SJCRH30 (cell line): ENCODE measurements around a stretch of chr4.

- RAMPAGE, long total RNA: no peak
Observed at GRCh38 chr4:153205633-153206387, 1.6 kb downstream of the TRIM2 start.

DNA sequence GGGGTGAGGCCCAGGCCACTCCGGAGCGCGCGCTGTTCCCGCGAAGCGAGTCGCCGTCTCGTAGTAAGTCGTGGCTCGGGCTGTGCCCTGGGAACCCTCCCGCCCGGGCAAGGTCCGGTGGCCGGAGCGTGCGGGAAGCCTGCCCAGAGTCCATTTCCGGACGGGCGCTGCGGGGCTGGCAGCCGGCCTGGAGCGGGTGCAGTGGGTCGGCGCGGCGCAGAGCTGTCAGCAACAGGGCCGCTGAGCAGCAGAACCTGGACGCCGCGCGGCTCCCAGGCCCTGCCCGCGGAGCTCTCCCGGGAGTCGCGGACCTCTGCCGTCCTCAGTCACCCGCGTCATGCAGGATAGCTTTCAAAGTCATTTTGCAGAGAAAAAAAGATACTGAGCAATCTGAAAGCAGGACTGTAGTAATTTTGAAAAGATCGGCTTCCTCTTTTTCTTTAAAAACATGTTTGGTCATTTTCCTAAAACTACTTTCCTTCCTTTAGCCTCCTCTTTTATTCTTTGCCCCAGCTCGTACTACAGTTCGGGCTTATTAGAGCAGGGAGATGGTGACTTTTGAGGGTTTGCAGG is 18.8 kb downstream of the TRIM2 start:
- RAMPAGE, long total RNA: no peak

GRCh38 chr4:153244900-153245468 is 40.7 kb downstream of the TRIM2 start:
- RAMPAGE, long total RNA: no peak

DNA sequence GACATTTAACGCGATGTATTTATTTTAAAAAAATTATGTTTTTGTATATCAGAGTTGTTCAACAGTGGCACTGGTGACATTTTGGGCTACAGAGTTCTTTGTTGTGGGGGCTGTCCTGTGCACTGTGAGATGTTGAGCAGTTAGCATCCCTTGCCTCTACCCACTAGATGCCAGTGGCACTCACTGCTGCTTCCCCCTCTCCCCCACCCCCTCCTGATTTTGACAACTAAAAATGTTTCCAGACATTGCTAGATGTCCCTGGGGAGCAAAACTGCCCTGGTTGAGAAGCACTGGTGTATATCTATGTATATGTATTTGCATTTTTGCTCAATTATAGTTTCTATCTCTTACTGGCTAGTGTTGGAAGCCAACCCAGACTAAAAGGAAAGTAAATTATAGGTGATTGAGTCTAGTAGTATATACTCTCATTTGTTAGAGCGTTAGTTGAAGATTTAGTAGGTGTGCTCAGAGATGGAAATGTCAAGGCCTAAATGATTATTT is 2.4 kb downstream of the TMEM131L start:
- RAMPAGE, long total RNA: no peak

DNA sequence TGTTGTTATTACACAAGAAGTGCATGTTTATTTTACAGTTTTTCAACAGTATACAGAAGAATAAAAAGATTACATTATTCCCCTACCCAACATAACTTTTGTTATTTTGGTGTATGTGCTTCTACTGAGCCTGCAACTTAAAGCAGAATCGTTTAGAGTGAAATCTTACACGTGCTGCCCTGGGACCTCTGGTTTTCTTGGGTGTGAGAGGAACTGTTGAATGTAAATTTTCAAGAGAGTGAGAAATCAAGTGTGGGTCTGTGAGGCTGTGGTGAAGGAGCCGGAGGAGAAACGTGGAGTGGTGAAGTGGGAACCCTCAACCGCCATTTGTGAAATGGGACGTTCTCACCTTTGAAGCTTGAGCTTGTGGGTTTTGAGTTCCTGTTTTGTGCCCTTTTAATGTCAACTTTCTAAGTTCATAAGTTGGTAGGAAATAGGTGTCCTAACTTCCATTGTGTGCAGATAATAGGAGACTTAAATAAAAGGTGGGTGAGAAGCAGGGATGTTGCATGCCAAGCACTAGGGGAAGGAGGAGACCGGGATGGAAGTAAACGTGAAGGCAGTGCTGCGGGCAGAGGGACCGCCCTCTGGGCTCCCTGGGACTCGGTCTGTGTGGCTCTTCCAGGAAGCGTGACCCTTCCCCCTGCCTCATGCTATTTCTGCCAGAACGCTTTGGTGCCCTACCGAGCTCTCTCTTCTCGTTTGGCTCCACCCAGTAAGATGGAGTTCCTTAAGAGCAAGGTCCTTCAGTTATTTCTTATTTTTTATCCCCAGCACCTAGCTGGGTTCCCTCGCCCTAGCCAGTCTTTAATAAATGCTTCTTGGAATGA is 55.9 kb downstream of the TMEM131L start:
- RAMPAGE, long total RNA: no peak

- RAMPAGE, long total RNA: no peak
Observed at GRCh38 chr4:153523895-153524483, 57.8 kb downstream of the TMEM131L start.

- RAMPAGE, long total RNA: no peak
Observed at GRCh38 chr4:153643287-153643637, 40.8 kb upstream of the TLR2 start.

DNA sequence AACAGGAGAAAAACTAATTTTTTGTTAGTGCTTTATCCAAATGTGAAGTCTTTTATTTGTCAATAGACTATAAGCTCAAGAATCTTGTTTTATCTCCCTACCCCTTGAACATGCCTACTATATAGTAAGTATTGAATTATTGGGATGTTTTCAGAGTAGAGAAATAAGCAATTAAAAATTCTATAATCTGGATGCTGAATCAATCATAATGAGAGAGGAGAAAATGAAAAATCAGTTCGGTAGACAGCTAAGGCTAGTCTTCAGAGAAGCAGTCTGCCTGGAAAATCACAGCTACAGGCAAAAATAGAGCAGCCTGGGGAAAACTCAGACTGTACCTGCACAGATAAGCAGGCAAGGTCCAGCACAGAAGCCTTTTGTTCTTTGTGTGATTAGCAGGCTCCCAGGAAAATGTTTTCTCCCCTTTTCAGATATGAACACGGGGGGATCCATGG is 24.3 kb downstream of the TLR2 start:
- RAMPAGE, long total RNA: no peak

- RAMPAGE, long total RNA: no peak
Observed at GRCh38 chr4:154043750-154044294, 254.9 kb upstream of the SFRP2 start.

DNA sequence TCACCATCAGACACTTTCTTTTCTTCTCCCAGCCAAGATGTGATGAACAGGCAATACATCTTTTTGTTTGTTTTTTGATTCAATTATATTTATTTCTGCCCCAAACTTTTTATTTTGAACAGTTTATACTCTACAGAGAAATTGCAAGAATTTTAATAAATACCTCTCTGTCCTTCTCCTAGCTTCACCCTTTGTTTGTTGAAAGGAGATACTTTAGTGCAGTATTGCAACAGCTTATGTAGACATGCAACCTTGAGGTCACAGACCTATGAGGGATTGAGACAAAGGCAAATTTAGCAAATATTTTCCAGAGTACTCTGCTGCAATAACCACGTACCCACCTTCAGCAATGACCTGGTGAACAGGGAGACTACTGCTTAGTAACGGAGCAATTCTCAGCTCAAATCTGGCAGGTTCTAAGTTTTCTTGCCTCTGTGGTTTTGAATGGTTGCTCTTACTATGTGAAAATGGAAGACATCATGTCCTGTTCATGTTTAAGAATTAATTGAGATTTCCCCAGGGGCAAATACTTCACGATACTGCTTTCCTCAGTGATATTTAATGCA is 13.2 kb downstream of the FGA start:
- RAMPAGE, long total RNA: no peak

GRCh38 chr4:154740634-154741082 is 3.1 kb upstream of the LRAT start:
- RAMPAGE, long total RNA: no peak

DNA sequence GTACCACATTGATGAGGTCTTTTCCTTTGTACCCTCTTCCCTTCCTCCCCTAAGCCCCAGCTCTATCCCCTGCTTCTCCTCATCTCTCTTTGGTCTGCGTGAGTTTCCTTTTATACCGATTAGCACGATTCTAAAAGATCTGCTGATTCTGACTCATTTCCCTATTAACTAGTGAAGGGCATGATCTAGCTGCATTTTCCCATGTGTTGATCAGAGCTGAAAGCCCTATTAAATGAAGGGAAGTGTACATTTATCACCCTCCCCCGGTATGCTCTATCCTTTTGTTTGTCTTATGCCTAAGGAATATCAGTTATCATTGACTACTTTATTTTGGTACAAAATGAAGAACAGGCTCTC is 181.7 kb upstream of the NPY2R start:
- RAMPAGE, long total RNA: no peak

- RAMPAGE, long total RNA: no peak
Observed at GRCh38 chr4:155789437-155789856, 30.6 kb downstream of the GUCY1B1 start.

DNA sequence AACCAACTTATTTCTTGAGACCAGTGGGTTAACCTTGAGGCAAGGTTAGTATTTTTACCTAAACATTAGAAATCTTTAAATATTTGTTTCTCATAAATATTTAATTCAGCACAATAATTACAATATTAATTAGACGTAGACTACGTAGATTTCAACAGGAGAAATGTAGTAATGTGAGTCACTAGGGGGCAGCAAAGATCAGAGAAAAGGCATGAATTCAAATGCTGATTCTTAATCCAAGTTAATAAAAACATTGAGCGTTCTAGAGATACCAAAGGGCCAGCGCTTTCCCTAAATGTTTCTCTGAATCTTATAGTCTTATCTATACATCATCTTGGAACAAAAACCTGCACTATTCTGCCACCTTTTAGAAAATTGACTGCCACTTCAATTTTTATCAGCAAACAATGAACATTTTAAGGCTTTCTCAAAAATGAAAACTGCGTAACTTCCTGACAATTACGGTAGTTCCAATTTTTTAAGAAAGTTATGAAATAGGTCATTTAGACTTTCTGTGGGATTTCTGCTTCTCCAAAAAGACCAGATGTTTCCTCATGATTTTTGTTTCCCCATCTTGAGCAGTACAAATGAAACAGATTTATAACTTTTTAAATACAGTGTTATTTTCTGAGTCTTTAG is 180.6 kb downstream of the GASK1B start:
- RAMPAGE, long total RNA: no peak

GRCh38 chr4:158162722-158163140 is 10.1 kb downstream of the GASK1B start:
- RAMPAGE, long total RNA: no peak

DNA sequence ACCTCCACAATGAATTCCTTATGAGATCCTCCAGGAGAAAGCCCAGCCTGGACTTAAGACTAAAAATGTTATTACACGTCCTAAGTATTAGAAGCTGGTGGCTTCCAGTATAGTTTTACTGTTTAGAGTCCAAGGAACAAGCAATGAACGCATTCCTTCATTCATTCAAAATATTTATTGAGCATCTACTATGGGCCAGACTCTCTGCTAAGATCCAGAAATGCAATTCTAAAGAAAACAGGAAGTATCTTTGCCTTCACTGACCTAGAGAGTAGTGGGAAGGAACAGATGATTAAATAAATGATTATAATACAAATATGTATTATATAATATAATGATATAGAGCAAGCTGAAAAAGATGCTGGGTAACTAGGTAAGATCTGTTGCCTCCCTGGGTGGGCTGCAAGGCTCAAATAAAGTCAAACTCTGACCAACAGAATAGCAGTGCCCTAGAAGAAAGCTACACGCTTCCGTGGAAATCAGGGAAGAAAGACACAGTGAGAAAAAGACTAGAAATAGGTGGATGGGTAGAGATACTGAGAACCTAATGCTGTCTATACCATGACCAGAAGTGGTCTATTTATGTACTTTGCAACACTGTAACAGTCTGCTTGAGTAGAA is 5.3 kb downstream of the GASK1B start:
- RAMPAGE, long total RNA: no peak

- RAMPAGE, long total RNA: no peak
Observed at GRCh38 chr4:158523253-158524049, 1.8 kb downstream of the RXFP1 start.

- RAMPAGE, long total RNA: no peak
Observed at GRCh38 chr4:158766908-158767220, 2.0 kb upstream of the FNIP2 start.

GRCh38 chr4:158782538-158783396 is 13.9 kb downstream of the FNIP2 start:
- RAMPAGE, long total RNA: no peak

- RAMPAGE, long total RNA: no peak
Observed at GRCh38 chr4:158807614-158808182, 38.9 kb downstream of the FNIP2 start.